Measurements from ENCODE around the genes LMO7 and RBM26.

DNA sequence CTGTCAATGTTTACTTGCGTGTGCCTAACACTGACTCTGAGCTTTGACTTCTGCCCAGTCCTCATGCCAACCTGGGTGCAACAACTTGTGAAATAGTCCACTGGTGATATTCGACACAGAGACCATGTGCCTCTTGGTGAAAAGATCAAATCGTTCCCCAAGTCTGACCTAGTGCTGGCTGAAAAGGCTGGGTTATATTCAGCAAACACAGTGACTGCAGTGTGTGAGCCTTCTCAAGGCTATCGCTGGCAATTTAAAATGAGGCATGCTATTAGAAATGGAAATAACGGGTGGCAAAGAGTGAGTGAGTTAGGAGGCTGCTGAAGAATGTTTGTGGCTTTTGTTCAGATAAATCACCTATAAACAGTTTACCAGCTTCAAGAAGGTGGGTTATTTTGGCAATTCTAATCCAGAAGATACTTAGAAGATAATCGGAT is 1109.6 kb downstream of the KLF5 start:
- PRO-cap: no peak

DNA sequence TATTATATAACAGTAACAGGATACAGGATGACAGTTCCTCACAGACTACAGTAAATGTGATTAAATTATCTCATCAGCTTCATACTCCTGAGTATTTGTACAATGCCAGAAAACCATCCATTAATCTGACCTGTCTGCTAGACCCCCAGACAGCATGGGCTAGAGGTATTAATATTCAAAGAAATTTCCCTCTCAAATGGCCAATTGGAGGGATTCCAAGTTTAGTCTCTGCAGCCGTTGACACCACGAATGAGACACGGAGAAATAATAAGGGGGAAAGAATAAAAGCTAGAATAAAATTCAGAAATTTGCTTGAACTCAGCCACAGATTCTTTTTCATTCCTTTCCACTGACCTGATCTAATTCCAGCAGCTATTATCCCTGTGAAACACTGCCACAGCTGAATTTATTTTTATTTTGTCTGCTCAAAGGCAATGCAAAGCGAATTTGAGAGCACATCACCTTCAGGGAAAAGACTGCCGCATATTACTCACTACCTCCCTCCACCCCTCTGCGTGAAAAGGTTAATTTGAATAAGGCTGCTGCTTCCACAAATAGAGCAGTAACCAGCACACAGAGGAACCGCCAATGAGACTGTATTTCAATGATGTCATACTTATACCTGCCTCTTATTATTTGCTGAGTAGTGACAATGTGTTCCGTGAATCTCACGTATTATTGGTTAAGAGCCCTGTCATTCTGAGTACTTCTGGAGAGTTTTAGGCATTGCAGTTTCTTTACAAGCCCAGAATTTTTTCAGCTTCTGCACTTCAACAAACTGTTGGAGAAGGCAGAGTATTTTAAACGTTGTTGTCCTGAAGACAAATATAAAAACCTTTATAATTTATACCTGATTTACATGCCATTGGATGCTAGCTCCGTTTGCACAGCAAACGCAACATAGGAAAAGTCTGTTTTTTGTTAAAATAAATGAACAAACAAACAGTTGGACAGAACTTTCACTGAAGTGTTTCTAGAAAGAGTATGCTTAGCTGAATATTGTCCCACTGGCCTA is 1191.7 kb downstream of the TBC1D4 start:
- PRO-cap: no peak

DNA sequence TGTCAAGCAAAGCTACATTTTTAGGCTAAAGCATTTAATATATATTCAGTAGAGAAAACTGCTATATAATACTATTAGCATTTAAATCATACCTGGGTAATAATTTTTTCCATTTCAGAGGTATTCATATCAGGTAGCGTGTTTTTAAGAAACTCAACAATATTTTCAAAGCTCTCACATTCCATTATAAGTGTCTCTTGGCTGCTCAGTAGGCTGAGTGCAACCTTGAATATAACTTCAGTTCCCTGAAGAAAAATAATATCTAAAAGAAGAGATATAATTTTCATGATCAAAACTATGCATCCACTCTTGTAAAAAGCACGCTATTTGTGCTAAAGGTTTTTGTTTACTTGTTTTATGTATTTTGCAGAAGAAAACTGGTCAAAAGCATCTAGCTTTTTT is 190.0 kb downstream of the TBC1D4 start:
- PRO-cap: no peak

GRCh38 chr13:75325708-75326060 is 156.3 kb downstream of the TBC1D4 start:
- PRO-cap: no peak

- PRO-cap: bidirectional peak, plus-strand start at chr13:75636330, minus-strand start at chr13:75636178
These were observed at the start of gene LMO7 for GRCh38 chr13:75636072-75637288. LMO7 (plus strand) TSS chr13:75636330.

DNA sequence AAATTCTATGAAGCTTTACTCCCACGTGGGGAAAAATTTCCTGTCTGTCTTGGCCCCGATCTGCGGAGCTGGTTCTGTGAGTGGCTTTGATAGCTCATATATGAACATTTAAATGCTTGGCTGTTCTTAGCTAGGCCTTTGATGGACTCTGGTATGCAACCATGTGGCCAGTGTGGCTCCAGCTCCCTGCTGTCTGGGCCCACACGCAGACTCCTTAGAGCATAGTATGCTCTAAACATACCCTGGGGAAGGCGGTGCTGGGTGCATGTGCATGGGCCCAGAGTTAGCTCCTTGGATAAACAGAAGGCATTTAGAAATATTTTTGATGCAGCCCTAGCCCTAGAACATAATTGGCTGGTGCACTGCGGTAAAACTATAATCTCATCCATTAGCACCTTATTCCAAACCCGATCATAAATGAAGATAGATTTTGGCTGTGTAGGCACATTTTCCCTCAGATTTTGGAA is 153.4 kb downstream of the LMO7 start:
- PRO-cap: no peak

- PRO-cap: no peak
These were observed 160.8 kb downstream of the LMO7 start for GRCh38 chr13:75796966-75797376.

GRCh38 chr13:76724226-76724532 is 162.0 kb downstream of the KCTD12 start:
- PRO-cap: no peak

GRCh38 chr13:76880463-76881548 is 5.4 kb downstream of the KCTD12 start:
- PRO-cap: no peak

DNA sequence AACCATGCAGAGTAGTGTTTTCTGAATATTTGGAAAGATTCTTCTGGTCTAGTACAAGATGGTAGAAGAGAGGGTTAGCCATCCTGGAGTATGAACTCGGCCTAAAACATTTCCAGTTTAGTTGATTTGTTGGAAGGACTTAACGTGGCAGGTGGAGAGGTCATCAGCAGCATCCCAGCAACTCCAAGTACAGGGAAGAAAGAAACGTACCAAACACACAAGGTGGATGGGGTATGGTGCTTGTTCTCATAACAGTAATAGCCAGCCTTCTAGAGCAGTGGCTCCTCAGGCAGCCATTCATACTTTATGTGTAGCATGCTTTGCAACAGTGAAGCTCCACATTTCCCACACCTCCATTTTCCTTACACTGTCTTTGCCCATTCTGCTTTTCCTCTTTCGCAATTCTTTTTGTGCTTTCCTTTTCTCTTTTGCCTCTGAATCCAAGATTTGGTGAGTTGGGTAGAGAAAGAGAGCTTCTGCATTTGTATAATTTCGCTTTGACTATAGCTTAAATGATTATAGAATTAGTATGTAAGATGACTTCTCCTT is 7.5 kb downstream of the CLN5 start:
- PRO-cap: no peak

- PRO-cap: no peak
These were observed 116.3 kb upstream of the FBXL3 start for GRCh38 chr13:77143193-77143823.

DNA sequence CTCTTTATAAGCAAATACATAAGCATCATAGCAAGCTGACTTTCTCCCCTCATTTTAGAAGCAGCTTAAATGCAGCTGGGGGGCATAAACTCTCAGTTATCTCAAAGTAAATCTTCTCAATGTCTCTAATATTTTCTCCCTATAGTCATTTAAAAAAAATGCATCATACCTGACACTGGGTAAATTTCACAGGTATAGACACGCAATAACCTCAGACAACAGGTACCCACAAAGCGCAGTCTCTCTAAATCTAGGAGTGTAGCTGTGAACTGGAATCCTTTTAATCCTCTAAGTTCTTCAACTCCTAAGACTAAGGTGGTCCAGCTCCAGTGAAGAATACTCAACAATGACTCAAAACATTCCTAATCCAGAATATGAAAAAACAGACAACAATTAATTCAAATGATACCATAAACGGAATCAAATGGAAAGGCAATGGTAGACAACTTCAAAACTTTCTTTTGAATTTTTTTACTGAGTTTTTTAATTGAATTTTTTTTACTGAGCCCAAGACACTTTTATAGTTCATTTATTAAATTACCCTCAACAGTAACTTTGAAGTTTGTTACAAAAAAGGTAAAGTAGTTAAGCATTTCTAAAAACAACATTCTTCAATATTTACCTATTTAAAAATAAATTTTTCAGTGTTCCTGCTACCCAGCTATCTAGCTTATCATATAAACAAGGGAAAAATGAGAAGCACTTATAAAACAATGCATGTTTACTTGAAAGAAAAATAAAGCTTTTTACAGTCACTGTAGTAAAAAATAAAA is 141.0 kb downstream of the MYCBP2 start:
- PRO-cap: no peak

DNA sequence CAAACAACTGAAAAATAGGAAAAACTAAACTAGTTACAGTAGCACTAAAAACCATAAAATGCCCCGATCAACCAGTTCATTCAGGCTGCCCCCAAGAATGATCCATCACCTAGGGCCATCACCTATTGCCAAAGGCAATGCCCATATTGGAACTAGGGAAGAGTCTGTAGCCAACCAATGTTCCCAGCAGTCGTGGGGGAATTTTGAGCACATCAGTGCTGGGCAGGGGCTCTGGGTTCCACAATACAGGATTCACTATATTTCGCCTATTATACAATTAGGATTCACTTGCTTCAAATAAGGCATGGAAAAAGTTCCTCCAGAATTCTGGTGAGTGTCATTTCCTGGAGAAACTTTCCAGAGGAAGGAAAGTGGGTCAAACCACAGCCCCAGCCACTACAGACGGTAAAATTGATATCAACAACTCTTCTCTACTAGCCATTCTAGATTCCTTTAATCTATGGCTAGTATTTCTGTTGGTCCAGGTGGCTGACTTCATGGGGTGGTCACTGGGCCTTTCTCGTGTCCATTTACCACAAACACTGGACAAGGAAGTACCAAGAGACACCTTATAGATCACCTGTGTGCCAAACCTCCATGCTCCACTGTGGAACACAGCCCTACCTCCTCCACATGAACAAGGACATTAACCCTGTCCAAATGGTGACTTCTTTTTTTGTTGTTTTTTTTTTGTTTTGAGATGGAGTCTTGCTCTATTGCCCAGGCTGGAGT is 10.5 kb downstream of the MYCBP2 start:
- PRO-cap: no peak

DNA sequence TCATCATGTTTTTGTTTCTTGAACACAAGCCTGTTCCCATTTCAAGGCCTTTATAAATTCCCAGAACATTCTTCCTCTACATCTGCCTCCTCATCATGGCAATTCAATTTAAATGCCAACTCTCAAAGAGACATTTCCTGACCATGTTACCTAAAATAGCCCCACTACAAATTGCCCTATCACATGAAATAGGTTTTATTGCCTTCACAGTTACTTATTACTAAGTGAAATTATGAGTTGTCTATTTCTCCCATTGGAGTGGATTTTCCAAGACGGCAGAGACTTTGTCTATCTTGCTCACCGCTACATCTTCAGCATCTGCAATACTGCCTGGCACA is 3.5 kb downstream of the MYCBP2 start:
- PRO-cap: no peak

DNA sequence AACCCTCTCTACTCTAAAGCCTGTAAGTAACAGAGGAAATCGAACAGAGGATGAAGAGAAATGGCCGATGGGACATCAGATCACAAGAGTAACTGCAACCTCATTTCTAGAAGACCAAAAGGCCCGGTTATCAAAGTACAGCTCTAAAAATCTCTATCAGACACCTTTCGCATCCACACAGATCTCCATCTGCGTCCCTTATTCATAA is 1.3 kb downstream of the MYCBP2 start:
- PRO-cap: no peak

GRCh38 chr13:77897893-77898761 is 20.5 kb downstream of the EDNRB start:
- PRO-cap: no peak

- PRO-cap: no peak
These were observed 46.7 kb downstream of the RBM26 start for GRCh38 chr13:79359185-79359937.

- PRO-cap: no peak
These were observed 34.3 kb downstream of the RBM26 start for GRCh38 chr13:79371649-79372191.

GRCh38 chr13:79405454-79406431 is at the start of gene RBM26:
RBM26 (minus strand) TSS chr13:79406255.
- PRO-cap: bidirectional peak, plus-strand start at chr13:79405901, minus-strand start at chr13:79405829; bidirectional peak, plus-strand start at chr13:79406309, minus-strand start at chr13:79406233

DNA sequence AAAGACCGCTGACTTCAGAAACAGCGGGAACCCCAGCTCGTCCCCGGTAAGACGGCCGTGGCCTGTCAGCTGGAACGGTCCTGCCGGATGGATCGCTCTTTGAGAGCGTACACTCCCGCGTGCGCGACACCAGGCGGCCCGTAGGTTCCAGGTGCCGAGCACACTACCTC is 262 bp upstream of the RBM26 start:
- PRO-cap: no peak

All from mesenteric fat pad (tissue), 1 donor.